Smooth muscle cell (in vitro differentiated cells): ENCODE results near the gene ZNF281.

DNA sequence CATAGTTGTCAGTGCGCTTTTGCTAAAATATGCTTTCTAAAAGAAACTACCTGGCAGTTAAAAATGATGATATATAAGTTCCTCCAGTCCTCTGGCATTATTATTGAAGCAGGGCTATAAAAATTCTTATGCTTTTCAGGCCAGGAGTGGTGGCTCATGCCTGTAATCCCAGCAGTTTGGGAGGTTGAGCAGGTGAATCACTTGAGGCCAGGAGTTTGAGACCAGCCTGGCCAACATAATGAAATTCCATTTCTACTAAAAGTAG is 80.5 kb upstream of the NEK7 start:
- RAMPAGE, long total RNA: no peak

- RAMPAGE, long total RNA: no peak
Measured at GRCh38 chr1:198155945-198156438, 806 bp upstream of the NEK7 start.

GRCh38 chr1:198282610-198283496 is 126.1 kb downstream of the NEK7 start:
- RAMPAGE, long total RNA: no peak

DNA sequence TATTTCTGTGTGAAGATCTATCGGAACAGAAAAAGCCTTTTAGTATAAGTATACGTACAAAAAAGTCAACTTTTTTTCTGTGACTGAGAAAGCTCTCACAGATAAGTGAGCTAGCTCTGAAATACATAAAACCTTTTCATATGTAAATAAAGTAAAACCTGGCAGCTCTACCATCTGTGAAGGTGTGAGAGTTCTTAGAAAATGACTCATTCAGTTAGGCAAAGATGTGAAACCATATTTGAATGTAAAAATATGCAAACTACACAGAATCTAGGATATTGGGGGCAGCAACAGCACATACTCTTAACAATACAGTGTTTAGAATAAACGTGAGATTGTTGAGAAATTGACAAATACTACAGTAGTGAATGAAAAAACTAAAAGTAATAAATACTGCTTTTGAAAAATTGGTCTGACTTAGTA is 19.9 kb downstream of the ATP6V1G3 start:
- RAMPAGE, long total RNA: no peak

GRCh38 chr1:198658431-198658848 is 19.6 kb downstream of the PTPRC start:
- RAMPAGE, long total RNA: no peak

GRCh38 chr1:198678840-198679421 is 40.1 kb downstream of the PTPRC start:
- RAMPAGE, long total RNA: no peak

GRCh38 chr1:198679433-198680380 is 40.9 kb downstream of the PTPRC start:
- RAMPAGE, long total RNA: no peak

DNA sequence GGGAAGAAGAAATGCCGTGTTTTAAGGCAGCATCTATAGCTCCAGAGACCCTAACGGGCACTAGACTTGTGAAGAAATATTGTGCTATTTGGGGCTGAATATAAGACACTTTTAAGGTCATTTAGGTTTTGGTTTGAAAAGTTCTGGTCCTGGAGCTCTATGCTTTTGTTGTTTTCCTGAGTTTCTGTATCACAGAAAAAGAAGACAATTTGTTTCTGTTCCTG is 78.5 kb downstream of the PTPRC start:
- RAMPAGE, long total RNA: no peak

GRCh38 chr1:198763209-198763855 is 124.5 kb downstream of the PTPRC start:
- RAMPAGE, long total RNA: no peak

DNA sequence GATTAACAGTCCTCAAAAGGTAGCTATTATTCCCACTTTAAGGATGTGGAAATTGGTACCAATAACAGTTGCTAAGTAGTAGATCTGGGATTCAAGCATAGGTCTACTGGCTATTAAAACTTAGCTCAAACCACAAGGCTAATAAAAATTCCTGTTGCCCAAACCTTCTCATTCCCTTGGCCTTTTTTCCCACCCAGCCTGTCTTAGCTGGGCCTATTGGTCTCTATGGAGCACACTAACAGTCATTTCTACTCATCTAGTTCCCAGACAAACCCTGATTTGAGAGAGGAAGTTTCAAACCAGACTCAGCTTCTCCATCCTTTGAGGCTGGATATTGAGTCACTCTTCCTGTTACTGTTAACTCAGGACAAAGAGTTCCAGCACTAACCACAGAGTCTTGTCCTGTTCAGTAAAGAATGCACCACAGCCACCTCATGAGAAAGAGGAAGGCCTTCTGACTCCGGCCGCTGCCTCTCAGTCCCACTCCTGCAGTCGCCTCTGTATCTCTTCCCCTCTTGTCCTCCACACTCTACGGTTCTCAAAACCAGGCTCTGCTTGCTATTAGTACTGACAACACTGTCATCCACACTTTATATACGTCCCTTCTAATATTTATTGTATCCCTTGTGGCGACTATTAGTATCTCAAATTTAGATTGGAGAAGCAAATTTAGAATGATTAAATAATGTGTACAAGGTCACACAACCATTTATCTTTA is 137.8 kb downstream of the PTPRC start:
- RAMPAGE, long total RNA: no peak

DNA sequence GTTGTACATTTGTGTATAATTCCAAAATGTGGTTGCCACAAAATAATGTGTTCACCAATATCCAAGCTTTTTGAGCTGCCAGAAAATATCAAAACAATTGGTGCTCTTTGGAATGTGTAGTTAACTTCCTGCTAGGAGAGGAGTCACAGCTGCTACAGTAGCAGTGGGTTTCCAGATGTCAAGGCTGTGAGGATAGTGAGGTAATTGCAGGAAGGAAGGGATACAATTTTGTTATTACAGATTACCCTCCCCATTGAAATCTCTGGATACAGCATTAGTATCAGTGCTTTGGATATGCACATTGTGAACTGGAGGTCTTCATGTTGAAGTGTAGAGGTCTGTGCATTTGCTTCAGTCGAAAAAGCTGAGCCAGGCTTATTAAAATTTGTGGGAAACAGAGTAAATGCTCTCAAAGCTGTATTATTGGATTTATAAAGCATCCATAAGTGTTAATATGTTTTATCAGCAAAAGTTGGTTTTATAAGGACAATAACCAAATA is 253.3 kb downstream of the PTPRC start:
- RAMPAGE, long total RNA: no peak

DNA sequence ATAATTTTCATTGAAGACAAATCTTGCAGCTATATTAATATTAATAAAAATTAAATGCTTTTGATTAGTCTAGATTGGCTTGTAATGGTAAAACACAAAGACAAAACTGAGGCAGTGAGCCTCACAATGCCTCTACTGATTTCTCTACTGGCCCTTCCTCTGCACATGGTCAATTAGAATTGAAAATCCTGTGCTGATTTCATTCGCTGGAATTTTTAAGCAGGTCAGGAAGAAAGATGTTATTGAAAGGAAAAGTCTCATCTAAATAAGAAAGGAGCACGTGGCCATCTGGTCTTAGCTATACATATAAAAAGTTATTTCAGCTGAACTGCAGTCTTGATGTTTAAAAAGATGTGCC is 293.4 kb downstream of the PTPRC start:
- RAMPAGE, long total RNA: no peak

- RAMPAGE, long total RNA: no peak
Measured at GRCh38 chr1:200028509-200029779, 1.4 kb downstream of the NR5A2 start.

- RAMPAGE, long total RNA: no peak
Measured at GRCh38 chr1:200036264-200037216, 9.0 kb downstream of the NR5A2 start.

DNA sequence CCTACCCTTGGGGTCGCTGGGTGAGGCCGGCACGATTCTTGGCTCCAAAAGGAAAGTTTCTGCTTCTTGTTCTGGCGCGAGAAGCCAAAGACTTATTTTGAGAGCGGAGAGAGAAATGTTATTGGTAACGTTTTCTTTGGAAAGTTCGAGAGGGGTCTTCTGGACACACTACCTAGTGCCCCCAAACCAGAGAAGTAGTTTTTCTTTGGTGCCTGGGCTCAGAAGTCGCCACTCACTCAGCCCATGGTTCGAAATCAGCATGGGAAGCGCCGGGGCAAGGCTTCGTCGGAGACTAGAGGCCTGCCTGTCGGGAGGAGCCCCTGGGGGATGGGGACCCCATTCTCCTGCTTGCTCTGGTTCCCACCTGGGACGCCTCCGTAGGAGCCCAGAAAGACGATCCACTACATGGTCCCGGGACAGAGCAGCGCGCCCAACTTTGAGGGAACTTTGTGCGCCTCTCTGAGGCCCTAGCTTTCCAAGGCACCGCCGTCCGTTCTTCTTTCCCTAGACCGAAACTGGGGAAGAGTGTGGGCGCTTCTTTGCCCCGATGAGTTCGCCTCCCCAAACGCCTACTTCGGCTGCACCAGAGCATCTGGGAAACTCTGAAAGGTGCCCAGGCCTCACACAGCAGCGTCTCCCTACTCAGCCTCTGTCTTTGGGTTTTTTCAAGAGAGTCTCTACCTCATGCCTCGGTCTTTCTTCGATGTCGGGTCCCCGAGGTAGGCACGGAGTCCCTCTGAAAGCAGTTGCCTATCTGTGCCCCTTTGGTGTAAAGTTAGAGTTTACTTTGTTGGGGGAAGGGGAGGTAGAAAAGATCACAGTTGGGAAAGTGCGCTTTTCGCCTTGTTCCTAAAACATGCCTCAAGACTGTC is 13.9 kb downstream of the NR5A2 start:
- RAMPAGE, long total RNA: no peak

- RAMPAGE, long total RNA: no peak
Measured at GRCh38 chr1:200127941-200128477, 100.5 kb downstream of the NR5A2 start.

DNA sequence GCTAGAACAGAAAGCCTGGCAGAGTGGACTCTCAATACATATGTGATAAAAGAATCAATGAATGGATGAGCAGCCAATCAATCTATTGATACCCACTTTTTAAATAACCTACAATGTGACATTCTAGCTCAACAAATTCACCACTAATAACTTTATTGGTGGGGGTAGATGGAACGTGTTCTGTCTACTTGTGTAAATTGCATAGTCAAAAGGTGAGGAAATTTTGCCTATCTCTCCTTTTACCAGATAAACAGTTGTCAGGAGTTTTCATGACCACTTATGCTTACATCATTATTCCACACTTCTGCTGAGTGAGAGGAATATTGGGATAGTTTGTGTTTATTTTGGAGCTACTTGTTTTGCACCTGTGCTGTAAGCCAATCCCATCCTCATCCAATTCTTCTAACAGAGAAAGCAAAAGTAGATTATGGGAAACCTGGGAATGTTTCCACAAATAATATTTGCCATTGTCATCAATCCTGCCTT is 154.5 kb downstream of the ZNF281 start:
- RAMPAGE, long total RNA: no peak

GRCh38 chr1:200408890-200409738 is 722 bp downstream of the ZNF281 start:
- RAMPAGE, long total RNA: no peak

GRCh38 chr1:200409739-200410481 is at the start of gene ZNF281:
Gene ZNF281 (minus strand): TSS chr1:200410036.
- RAMPAGE, long total RNA: start-site peak on the minus strand at chr1:200409958-200410044, 25 and 133 reads in 2 replicates

DNA sequence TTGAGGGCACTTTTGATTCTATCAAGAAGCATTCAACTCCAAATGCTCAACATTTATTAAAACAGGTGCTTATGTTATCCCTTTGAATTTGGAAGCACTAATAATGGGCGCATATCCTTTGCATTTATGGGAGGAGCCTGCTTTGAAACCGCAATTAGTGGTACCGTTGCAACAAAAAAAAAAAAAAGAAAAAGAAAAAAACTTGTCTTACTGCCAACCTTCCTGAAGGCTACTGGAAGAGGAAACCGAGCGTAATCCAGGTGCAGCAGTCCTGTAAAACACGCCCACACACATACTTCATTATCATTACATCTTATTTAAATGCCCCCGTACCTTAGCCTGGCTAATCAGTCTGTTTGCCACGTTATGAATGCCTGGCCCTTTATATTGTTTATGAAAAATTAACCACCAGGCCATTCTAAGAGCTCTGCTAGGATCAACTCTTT is 669 bp upstream of the ZNF281 start:
- RAMPAGE, long total RNA: no peak